ENCODE results near the genes CLEC4G, EVI5L, FBN3 and NDUFA7.

GRCh38 chr19:7520773-7521112 lies 1.7 kb upstream of the MCOLN1 start:
- PRO-cap = no peak

DNA sequence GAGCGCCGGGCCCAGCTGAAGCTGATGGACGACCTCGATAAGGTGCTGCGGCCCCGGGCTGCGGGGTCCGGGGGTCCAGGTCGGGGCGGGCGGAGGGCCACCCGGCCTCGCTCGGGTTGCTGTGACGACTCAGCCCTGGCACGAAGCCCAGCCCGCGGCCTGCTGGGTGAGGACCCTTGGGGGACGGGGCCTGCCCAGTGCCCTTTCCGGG lies 13.9 kb downstream of the XAB2 start:
- PRO-cap = no peak

DNA sequence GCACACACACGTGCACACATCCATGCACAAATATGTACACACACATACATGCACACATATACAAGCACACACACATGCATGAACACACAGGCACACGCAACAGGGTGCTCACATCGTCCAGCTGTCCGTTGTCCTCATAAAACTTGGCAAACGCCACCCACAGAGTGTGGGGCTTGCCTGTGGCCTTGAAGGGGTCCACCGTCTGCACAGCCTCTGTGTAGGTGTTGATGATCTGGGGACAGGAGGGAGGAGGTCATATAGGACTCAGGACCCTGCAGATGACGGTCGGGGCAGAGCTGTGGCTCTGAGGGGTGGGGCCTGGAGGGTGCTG lies 6.3 kb downstream of the XAB2 start:
- PRO-cap = no peak

DNA sequence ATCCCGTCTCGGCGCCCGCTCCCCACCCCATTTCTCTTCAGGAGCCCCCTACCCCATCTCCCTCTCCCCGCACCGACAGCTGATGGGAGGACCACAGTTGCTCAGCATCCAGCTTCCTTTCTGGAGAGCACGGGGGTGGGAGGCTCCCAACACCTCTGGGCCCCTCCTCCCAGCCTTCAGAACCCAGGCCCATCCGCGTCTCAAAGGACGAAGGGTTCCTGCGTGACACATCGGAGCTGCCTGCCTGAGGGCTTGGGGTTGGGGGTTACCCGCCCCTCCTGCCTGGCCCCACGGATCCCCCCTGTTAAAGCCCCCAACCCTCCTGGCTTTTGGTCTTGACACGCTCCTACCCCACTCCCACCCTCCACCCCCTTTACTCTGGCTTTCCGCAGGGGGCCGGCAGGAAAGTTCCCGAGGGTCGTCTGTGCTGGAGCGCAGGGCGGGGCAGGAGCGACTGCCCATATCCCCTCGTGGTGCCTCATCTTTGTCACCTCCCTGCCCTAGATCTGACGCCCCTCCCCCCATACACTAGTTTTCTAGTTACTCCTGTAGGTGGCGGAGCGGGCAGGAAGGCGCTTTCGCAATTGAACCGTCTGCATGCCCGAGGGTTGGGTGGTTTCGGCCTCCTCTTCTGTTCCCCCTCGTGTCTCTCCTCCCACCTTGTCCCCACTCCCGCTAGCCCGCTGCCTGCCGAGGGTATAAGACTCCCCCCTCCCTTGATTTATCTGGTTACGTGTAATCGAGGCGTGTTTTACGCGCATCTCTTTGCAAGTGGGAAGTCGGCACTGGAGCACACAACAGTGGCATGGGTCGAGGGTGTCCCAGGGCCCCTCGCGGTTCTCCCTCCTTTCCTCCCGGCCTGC lies 929 bp downstream of the TRAPPC5 start:
- PRO-cap = no peak

DNA sequence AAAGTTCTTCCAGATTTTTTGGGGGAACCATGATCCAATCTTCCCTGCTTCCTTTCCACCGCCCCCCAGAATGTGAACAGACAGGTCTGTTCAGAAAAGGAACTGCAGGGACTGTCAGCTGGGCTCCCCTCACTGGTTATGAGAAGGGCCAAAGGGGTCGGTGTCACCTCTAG lies 4.6 kb downstream of the TRAPPC5 start:
- PRO-cap = no peak

GRCh38 chr19:7731867-7732366 lies at the start of gene CLEC4G:
Gene CLEC4G (minus strand): TSS chr19:7732110.
- PRO-cap = no peak

- PRO-cap = unidirectional peak, plus-strand start at chr19:7830221
These were observed at the start of gene EVI5L for GRCh38 chr19:7829419-7830464. Gene EVI5L (plus strand): TSS chr19:7830218.

- PRO-cap = no peak
These were observed 21.1 kb downstream of the PRR36 start for GRCh38 chr19:7852790-7853846.

GRCh38 chr19:7862759-7863198 lies 11.4 kb downstream of the PRR36 start:
- PRO-cap = no peak

DNA sequence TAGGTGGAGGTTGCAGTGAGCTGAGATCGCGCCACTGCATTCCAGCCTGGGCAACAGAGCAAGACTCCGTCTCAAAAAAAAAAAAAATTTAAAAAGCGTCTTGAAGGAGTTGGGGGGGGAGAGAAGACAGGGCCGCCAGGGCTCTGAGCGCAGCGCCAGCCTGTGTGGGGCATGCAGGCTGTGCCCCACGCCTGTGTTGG lies 3.3 kb downstream of the MAP2K7 start:
- PRO-cap = no peak

- PRO-cap = no peak
These were observed 3.2 kb upstream of the TGFBR3L start for GRCh38 chr19:7911440-7911914.

- PRO-cap = no peak
These were observed 1.0 kb upstream of the SNAPC2 start for GRCh38 chr19:7919194-7919416.

GRCh38 chr19:7927417-7927994 lies 1.6 kb upstream of the CTXN1 start:
- PRO-cap = no peak

DNA sequence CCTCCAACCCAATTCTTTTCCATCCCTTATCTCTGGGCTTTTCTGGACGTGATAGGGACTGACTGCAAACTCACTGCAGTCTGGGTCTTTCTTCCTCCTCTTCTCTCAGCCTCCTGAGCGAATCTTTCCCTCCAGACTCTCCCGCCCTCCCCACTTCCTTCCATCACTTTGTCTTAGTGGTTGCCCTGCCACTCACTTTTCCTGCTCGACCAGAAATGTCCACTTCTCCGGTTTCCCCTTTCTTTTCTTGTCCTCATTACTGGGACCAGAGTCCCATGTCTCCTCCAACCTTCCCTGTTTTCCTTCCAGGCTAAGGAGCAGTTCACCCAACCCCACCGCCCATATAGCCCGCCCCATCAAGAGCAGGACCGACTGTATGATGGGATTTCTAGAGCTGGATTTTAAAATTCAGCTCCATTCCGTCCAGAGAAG lies 22.0 kb upstream of the TIMM44 start:
- PRO-cap = no peak

GRCh38 chr19:8004976-8005453 lies 426 bp downstream of the ELAVL1 start:
- PRO-cap = no peak

- PRO-cap = no peak
These were observed at the start of gene FBN3 for GRCh38 chr19:8148925-8150267. Gene FBN3 (minus strand): TSS chr19:8149592.

DNA sequence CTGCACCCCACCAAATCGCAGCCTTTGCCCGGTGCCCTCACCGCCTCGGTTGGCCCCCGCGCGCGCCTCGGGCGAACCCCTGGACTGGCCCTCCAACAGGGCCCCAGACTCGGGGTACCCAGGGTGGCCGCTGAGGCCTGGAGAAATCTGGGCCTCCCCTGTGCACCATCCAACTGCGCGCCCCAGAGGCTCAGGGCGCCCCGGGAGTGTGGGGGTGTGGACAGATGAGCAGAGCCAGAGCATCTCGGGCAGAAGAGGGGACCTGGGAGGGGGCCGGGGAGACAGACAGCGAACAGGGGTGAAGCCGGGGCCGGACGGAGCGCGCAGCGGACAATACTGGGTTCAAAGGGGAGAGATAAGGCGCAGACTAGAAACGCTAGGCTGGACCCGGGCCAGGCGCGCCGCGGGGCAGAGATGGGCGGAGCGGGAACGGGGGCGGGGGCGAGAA lies 515 bp upstream of the CERS4 start:
- PRO-cap = no peak

- PRO-cap = no peak
These were observed 398 bp upstream of the CD320 start for GRCh38 chr19:8308516-8308996.

DNA sequence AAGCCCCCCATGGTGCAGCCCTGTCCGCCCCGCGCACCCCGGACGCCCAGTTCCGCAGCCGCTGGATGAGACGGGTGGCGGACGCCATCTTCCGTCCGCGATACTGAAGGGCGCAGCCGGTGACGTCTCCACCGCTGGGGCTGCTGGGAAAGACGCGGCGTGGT lies at the start of gene NDUFA7:
TSS of gene NDUFA7 (minus strand) at position 105 of the 164 bp plus-strand sequence.
- PRO-cap = bidirectional peak, plus-strand start outside the sequence, minus-strand start at position 105 of the sequence

GRCh38 chr19:8417842-8418529 lies 4.9 kb downstream of the MARCHF2 start:
- PRO-cap = unidirectional peak, plus-strand start at chr19:8418107; bidirectional peak, plus-strand start at chr19:8418206, minus-strand start at chr19:8418185

Data from parotid gland (tissue), 1 donor.